ENCODE measurements around a stretch of chr1.

GRCh38 chr1:145995010-145995561 lies 1.3 kb downstream of the TXNIP start:
- PRO-cap: no peak

DNA sequence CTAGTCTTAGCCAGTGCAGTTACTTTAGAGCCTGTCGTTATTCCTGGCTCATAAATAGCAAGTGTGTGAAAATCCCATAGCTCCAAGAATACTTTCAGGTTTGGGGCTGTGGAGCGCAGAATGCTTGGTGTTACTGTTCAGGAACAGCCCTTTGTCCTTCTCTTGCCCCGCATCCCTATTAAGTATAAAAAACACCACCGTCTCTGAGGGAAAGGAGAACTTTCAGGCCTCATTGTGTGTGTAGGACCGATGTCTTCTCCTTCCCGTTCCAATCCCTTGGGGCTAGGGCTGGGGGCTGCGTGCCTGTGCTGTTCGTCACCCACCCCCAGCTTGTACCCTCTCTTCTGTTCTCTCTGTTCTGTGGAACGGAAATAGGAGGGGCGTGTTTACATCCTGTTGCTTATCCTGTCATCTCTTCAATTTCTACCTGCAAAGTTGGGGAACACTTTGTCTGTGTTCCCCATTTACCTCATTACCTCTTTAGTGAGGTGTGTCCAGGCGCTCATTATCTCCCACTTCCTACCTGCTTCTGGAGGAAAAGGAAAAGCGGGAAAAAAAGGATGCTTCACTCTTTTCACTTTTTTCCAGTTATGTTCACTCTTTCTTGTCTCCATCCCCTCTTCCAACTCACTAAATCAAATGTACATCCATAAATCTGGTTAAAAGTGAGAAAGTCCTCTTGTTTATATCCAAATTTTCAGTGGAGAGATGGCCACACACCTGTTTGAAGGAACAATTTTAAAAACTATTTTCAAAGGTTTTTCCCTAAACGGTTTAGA lies 812 bp upstream of the TXNIP start:
- PRO-cap: unidirectional peak, minus-strand start at position 278 of the sequence

DNA sequence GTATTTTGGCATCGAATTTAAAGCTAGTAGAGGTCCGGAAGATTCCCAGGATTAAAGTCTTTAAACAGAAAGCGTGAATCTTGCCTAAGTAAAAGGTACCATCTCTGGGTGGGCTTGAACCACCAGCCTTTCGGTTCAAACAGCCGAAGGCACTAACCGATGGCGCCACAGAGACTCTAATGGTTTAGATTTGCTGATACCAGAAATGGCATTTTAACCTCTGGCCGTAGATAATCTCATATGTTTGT lies 27.5 kb upstream of the HJV start:
- PRO-cap: no peak

GRCh38 chr1:146369859-146370331 lies 25.3 kb upstream of the PPIAL4H start:
- PRO-cap: no peak

- PRO-cap: no peak
These were observed 32.7 kb downstream of the NBPF12 start for GRCh38 chr1:146970694-146971351.

DNA sequence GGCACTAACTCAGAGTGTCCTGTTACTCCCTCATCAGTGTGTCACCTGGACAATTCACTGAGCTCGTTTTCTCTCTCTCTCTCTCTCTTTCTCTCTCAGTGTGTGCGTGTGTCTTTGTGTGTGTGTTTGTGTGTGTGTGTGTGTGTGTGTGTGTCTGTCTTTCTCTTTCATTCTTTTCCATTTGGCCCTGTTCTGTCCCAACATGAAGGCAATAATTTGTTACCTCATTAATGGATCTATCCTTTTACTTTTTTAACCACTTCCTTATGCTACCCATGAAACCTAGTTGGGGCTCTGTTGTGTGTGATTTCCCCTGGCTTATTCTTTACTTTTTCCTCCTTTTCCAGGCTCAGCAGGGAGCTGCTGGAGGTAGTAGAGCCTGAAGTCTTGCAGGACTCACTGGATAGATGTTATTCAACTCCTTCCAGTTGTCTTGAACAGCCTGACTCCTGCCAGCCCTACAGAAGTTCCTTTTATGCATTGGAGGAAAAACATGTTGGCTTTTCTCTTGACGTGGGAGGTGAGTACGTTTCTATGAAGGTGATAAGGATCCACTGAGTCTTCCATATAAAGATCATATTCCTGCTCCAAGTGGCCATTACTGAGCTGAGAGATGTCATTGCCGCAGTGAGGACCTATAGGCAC lies 49.6 kb downstream of the NBPF12 start:
- PRO-cap: no peak

DNA sequence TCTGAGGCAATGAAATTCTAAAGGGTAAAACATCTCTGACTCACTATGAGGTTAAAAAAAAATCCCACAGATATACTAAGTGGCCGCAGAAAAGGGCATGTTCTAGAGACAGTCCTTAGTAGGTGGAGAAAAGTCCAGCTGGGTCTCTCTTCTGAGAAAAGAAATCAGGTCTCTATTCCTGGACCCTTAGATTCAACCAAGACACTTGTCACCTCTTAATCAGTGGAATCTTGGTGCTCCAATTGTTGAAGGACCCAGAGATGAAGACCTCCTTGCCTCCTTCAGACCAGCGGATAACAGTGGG lies 4.8 kb downstream of the PRKAB2 start:
- PRO-cap: no peak

DNA sequence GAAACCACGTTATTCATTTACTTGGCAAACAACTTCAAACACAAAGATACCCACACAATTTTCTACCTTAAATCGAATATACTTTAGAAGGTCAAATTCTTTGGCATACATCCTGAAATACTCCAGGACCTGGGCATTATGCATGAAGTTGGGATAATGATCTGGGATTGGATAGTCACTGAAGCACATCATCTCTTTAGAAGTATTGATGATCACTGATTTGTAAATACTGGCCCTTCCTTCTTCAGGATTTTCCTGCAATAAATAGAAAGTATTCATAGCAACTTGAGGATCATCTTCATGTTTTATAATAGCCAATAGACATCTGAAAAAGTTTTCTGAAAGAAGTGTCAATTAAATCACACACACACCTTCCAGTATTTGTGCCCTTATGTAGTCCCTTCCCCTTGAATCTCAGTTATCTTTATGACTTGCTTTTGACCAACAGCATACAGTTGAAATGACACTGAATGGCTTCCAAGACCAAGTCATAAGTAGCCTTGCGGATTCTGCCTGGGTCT lies 9.4 kb downstream of the FMO5 start:
- PRO-cap: no peak

DNA sequence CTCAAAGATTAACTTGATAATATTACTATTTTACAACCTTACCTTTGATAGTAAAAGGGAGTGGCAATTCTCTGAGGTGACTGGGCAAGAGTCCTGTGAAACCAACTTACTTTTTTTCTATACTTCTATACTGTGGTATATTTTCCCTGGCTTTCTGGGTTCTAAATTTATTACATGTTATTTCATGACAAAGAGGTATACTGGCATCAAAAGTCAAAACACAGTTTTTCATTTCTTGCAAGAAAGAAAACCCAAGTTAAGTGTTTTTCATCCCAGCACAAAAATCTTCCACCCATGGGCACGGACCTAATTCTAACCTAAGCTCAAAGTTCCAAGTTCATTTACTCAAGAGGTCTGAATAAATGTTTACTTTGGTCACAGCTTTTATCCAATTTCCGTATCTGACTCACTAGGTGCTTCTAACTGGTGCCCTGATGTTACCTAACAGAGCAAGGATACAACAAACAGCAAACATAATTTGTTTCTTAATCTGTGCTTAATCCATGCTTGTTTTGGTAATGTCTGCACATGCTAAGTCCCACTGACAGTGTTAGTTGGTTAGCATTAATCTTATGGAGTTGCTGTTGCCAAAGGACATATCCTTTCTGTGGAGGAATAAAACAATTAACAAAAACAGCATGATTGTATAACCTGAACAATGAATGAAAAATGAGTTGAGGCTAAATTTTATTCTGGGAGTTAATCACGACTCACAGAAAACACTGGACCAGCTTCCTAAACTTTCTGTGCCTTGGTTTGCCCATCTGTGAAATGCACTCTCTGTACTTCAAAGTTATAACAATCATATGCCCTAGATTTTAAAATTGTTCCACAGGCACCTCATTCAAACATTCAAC lies 4.3 kb upstream of the CHD1L start:
- PRO-cap: no peak

- PRO-cap: no peak
These were observed 1.3 kb downstream of the CHD1L start for GRCh38 chr1:147243702-147244236.

DNA sequence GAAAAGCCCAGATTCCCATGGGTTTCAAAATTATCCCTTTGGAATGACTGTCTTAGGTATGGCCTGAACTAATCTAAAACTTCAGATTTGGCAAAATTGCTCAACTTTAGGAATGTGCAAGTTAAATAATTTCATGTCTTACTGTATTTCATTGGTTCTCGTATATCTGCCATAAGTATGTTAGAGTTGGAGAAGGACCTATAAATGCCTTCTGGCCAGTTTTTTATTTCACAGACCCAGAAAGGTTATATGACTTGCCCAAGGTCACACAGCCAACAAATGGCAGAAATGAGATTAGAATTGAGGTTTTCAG lies 27.3 kb downstream of the CHD1L start:
- PRO-cap: unidirectional peak, minus-strand start at position 225 of the sequence

DNA sequence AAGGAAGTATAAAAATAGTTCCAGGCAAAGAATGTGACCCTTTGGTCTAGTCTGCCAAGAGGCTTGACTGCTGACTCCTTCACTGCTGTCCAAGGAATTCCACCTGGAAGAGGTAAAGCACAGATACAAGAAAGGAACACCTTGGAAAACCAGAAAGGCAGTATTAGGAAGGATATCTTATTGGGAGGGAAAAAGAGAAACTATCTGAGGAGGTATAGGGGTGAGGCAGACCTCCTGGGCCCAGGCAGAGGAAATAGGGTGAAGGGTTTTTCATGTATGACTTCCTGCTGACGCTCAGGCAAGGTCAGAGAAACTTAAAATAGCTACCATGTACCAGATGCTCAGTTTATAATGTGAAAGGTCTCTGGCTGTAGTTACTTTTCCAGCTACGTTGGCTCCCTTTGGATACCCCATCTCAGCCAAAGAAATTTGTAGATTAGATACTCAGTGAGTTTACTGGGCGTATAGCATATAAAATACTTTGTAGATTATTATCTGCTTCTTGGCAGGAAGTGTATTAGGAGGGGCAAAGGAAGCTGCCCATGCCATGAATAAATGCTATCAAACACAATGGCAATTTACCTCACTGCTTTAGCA lies 2.1 kb upstream of the GJA5 start:
- PRO-cap: no peak

- PRO-cap: no peak
These were observed 110.3 kb downstream of the GPR89B start for GRCh38 chr1:148038319-148039127.

- PRO-cap: no peak
These were observed 102.9 kb downstream of the NBPF11 start for GRCh38 chr1:148049064-148049628.

DNA sequence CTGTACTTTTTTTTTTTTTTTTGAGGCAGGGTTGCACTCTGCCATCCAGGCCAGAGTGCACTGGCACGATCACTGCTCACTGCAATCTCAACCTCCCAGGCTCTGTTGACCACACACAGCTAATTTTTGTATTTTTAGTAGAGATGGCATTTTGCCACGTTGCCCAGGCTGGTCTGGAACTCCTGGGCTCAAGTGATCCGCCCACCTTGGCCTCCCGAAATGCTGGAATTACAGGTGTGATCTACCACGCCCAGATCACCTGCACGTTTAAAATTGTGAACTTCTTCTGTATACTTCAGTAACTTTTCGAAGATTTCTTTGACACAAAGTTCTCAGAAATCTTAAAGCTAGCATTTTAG lies 2.0 kb downstream of the NBPF11 start:
- PRO-cap: no peak

GRCh38 chr1:148245921-148247020 lies 94.2 kb upstream of the NBPF11 start:
- PRO-cap: no peak

DNA sequence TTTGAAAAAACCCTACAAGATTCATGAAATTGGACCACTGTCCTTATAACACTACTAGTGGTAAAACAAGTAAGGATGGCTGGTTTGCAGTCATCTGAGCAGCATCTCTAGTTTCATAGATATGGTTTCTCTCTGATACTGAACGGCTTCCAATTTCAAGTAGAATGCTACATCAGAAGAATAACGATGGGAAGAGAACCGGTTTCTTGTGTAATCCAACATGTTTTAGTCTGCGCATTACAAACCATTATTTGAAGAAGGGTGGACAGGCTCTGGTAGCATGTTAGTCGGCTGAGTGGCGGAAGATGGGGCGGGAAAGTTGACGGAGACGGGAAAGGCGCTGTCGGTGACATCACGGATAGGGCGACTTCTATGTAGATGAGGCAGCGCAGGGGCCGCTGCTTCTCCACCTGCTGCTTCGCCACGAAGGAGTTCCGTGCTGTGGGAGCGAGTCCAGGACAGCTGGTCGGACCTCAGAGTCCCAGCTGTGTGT lies 110.9 kb upstream of the NBPF11 start:
- PRO-cap: no peak

DNA sequence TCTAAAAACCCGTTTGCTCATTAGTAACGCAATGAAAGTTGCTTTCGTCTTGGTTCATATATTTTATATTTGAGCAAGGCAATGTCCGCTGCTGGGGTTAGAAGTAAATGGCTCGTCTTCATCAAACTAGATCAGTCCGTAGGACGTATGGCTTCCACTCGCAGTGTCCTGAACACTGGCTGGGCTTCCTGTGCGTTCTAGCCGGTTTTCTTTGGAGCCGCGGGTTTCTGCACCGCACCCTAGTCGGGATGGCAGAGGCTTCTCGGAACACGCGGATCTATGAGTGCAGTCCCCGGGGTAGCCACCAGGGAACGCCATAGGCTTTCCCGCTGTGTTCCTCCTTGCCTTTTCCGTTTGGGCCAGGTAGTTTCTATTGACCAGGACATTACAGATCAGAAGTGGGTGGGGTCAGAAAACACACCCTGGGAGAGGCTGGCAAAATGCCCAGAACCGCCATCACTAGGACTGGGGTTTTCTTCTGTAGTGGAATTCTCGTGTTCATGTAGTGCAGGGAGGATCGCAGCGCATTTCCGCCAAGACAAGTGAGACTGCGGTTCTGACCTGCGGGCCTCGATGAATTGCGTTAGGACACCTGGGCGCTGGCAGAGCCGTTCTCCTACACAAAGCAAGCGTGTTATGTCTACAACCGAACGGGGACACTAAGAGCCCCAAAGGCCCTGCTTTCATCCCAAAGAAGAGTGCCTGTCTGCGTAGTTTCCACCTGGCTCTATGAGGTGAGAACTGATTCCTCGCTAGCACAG lies 121.7 kb downstream of the PPIAL4G start:
- PRO-cap: no peak

GRCh38 chr1:148362032-148363030 lies 120.8 kb downstream of the PPIAL4G start:
- PRO-cap: no peak

GRCh38 chr1:148388104-148389123 lies 94.7 kb downstream of the PPIAL4G start:
- PRO-cap: unidirectional peak, minus-strand start at chr1:148388919

Data from ascending aorta (tissue), 1 donor.